Measurements from ENCODE around the gene WASL.

GRCh38 chr7:120033122-120033427 lies 239.9 kb upstream of the KCND2 start:
- PRO-cap, 2 experiments = no peak in any of the 2 experiments

DNA sequence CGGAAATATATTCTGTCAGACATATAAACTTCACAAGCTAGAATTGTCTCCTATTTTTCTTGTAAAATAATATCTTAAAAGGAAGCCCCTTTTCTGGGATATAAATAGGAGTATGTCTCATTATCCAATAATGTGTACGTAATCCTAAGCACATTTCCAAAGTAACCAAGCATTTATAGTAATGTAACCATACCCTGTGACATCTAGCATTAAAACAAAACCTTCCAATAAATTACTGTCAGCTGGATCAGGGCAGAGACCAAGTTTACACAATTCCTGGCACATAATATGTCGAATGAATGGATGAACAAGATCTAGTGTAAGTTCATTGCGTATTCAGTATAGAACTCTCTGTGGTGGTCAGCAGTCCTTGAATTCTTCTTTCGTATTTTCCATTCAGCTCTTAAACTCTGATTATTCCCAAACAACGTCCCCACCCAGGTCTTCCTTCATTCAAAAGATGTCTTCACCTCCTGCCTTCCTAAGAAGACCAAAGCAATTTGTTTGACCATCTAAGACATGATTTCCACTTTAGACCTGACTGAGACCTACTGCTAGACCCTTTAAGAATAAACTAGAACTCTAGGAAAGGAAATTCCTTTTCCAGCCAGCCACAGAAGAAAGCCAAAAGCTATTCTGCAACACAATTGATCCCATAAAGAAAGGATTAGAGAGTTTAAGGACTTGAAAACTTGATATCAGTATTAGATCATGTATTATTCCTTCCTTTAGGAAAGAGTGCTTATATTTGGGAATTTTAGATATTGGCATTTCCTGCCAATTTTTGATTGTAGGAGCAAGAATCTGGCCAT lies 14.4 kb downstream of the CPED1 start:
- PRO-cap, 2 experiments = no peak in any of the 2 experiments

- PRO-cap, 2 experiments = no peak in any of the 2 experiments
Measured at GRCh38 chr7:121076275-121077614, 88.2 kb downstream of the CPED1 start.

- PRO-cap, 2 experiments = no peak in any of the 2 experiments
Measured at GRCh38 chr7:121084589-121085811, 96.5 kb downstream of the CPED1 start.

DNA sequence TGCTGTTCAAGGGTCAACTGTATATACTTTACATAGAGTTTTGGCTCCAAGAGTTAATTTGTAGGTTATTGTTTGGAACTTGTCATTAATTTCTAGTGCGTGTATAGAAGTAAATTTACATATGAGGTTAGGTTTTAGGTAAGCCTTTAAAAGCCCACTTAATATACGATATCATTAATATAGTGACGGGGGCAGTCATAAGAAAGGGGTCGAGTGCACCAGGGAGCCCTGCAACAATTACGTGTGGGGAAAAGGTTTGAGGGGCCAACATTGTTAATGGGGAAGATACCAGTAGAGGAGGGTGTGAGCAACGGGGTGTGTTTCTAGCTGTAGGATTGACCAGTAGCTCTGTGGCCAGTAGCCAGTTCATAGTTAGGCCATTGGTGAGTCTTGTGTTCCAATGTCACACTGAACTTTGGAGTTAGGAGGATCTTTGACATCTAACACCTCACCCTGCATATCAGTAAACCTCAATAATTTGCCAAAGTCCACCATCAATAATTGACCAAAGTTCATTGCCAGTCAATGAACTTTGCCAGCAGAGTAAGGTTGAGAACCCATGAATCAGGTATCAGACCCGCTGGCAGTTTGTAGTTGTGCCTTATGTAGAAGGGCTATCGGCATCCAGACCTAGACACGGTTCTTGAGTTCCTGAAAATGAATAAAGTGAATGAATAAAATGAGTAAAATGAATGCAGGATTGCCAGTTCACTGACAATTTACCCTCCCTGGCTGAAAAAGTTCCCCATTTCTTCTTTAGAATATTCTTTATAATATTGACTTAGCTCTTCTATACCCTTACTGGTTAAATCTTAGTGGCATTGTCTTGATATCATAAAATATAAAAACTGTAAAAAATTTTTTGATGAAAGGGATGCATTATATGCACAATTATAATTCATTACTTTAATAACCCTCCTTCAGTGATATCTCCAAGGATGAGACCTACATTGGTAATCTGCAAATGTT lies 168.9 kb downstream of the CPED1 start:
- PRO-cap, 2 experiments = no peak in any of the 2 experiments

DNA sequence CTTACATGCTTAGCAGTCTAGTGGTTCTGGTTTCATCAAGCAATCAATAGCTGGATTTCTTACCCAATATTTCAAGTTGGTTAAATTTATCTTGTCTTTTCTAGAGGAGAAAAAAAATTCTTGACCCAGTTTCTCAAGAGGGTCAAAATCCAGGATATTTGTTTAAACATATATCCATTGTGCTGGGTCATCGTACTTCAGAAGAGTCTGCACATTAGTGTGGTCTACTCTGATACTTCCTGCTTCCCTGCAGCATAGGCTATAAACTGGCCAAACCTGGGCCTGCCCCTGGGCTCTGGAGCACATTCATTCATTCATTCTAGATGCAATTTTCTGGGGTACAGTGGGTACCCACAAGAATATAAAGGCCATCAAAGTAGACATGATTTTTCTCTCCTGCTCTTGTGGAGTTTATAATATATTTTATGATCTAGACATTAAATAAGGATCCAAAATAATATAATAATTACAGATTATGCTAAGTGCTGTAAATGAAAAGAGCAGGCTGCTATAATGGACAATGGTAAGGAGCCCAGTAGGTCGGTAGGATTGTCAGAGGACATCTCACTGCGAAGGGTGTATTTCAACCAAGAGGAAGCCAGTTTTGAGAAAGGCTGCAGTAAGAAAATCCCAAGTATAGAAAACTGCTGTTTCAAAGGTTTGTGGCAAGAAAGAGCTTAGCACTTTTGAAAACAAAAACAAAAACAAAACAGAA lies 141.9 kb upstream of the WNT16 start:
- PRO-cap, 2 experiments = no peak in any of the 2 experiments

DNA sequence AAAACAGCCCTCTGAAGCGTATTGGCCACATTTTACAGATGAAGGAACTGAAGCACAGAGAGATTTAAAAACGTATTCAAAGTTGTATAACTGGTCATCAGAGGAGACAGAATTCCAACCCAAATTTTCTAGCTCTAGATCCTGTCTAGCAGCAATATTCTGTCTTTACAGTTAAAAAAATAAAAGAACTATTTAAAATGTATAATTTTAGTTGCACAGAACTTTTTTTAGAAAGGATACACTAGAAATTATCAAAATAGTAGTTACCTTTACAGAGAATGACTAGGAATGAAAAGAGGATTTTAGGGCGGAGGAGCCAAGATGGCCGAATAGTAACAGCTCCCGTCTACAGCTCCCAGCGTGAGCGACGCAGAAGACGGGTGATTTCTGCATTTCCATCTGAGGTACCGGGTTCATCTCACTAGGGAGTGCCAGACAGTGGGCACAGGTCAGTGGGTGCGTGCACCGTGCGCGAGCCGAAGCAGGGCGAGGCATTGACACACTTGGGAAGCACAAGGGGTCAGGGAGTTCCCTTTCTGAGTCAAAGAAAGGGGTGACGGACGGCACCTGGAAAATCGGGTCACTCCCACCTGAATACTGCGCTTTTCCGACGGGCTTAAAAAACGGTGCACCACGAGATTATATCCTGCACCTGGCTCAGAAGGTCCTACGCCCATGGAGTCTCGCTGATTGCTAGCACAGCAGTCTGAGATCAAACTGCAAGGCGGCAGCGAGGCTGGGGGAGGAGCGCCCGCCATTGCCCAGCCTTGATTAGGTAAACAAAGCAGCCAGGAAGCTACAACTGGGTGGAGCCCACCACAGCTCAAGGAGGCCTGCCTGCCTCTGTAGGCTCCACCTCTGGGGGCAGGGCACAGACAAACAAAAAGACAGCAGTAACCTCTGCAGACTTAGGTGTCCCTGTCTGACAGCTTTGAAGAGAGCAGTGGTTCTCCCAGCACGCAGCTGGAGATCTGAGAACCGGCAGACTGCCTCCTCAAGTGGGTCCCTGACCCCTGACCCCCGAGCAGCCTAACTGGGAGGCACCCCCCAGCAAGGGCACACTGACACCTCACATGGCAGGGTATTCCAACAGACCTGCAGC lies 66.0 kb downstream of the FEZF1 start:
- PRO-cap, 2 experiments = no peak in any of the 2 experiments

DNA sequence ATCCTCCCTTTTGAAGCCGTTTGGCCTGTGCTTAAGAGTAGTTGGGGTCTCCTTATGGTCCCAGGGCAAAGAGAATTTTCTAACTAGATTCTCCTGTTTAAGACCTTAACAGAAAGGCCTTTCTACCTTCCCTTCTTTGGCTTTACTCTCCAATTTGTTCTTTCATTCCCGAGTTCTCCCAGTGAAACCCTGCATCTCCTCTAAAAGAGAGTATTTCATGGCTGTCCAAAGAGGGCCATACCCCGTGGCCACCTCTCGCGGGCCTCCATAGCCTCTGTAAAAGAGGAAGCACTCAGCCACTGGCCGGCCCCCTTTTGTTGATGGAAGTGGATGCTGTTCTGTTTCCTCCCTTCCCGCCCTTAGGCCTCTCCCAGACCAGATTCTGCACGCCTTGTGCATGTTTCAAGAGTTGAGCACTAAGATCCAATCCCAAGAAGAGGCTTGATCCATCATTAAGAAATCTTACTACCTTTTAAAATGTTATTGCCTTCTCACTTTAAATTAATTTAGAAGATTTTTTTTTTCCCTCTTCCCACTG lies 6.7 kb upstream of the FEZF1 start:
- PRO-cap, 2 experiments = no peak in any of the 2 experiments

- PRO-cap, 2 experiments = no peak in any of the 2 experiments
Measured at GRCh38 chr7:122802997-122803790, 83.1 kb downstream of the CADPS2 start.

- PRO-cap, 2 experiments = no peak in any of the 2 experiments
Measured at GRCh38 chr7:122834028-122834482, 52.2 kb downstream of the CADPS2 start.

- PRO-cap, 2 experiments = no peak in any of the 2 experiments
Measured at GRCh38 chr7:123041034-123041404, 45.5 kb upstream of the TAS2R16 start.

DNA sequence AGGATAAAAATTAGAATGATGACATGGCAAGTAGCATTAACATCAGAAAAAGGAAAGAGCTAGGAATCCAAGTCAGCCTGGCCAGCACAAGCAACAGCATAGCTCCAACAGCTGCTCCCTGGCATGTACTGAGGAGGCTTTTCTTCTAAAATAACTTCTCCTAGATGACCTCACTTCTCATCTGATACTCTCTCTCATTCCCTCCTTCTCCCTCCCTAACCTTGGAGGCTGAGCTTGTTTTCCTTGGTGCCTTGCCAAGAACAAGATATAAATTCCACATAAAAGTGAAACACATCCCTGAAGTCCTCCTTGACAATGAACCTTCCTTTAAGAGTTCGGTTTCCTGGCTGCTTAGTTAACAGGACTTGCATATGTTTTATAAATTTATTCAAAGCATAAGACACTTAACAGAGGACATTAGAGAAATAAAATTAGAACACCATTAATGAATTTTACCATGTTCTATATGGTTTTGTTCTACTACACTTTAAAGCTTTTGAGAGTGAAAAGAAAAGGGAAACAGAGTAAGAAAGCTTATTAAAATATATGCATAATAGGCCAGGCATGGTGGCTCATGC lies 123.7 kb downstream of the IQUB start:
- PRO-cap, 2 experiments = no peak in any of the 2 experiments

GRCh38 chr7:123527699-123528854 lies 6.3 kb downstream of the IQUB start:
- PRO-cap, 2 experiments = no peak in any of the 2 experiments

DNA sequence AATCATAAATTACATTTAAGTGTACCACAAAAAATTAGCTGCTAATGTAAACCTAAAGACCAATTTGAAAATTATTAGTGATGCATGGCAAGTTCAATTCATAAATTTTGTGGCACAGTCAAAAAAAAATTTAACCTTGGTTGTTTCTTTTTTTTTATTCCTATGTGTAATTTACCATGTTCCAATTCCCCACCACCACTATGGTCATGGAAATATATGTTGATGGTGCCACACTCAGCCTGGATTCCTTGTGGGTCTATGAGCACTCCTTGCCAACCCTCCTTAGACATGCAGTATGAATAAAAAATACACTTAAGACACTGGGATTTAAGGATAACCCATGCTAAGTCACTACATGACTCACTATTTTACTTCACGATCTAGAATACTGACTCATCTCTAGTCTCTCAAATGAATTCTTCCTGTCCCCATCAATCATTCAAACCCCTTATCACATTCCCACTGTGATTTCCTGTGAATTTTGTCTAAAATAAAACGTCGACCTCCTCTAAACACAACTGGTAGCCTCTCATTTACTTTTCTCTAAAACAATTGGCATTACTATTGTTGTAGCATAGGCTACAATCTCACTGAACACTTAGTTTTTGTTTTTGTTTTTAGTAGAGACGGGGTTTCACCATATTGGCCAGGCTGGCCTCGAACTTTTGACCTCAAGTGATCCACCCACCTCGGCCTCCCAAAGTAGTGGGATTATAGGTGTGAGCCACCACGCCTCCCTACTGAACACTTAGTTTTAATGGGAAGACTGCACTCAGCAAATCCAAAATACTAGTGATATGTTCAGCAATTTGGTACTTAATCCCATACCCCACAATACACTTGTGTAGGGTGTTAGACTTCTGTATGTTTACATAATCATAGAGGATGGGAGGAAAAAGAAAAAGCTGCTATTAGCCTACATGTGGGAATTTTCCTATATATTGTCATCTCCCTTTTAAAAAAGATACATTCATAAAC lies 3.8 kb upstream of the IQUB start:
- PRO-cap, 2 experiments = no peak in any of the 2 experiments

DNA sequence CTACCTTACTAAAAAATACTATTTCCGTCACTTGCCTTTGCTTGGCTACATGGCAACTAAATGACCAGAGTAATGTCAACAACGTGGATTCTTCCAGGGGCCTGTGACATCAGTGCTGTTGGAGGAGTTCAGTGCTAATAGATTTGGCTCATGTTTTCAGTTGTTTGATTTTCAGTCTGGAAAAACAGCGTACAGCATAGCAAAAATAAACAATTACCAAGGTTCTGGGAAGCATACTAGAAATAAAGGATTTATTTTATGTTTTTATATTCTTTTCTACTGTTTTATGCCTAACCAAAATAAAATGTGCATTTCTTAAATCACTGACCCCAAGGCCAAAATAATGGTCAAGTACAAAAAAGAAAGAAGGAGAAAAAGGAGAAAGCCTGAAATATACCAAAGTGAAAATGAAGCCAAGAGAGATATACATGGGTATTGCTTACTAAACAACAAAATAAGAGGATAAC lies 2.8 kb upstream of the ASB15 start:
- PRO-cap, 2 experiments = no peak in any of the 2 experiments

DNA sequence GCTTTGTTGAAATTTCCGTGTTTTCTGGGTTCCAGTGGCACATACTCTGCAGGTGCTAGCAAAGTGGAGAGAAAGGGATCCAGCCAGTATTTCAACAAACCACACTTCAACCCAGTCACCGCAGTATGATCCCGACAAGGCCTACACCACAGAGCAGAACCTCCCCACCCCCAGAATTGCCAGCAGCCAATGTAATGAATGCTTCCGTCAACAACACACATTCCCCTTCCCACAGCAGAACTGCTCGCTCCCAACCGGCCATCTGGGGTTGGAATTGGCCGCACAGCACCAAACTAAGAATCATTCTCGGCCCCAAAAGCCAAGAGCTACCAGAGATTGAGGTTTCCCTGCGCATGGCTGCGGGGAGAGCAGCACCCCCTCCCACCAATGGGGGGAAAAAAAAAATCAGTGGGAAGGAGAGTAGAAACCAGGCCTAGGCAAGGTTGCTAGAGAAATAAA lies 1.2 kb downstream of the WASL start:
- PRO-cap, 2 experiments = peak in 1 of 2 experiments; most common plus-strand start position 220 of the sequence (in 1); most common minus-strand start position 127 of the sequence (in 1)

GRCh38 chr7:123748285-123749117 lies at the start of gene WASL:
TSS of gene WASL (minus strand) at chr7:123749003.
- PRO-cap, 2 experiments = peak in 2 of 2 experiments; most common plus-strand start chr7:123748624 (in 2); most common minus-strand start chr7:123748547 (in 2)

- PRO-cap, 2 experiments = no peak in any of the 2 experiments
Measured at GRCh38 chr7:124952495-124952928, 22.9 kb upstream of the POT1 start.

GRCh38 chr7:125181771-125182245 lies 252.2 kb upstream of the POT1 start:
- PRO-cap, 2 experiments = no peak in any of the 2 experiments

GRCh38 chr7:125563859-125564629 lies 634.4 kb upstream of the POT1 start:
- PRO-cap, 2 experiments = no peak in any of the 2 experiments

Measured in monocyte (primary cell).